Cerebellum (tissue), 5 donors: ENCODE measurements around a stretch of chr2.

- PRO-cap, 3 experiments, result no peak in any of the 3 experiments
- RAMPAGE, long total RNA, result no peak
These were observed 12.5 kb upstream of the MYO1B start for GRCh38 chr2:191232661-191233095.

DNA sequence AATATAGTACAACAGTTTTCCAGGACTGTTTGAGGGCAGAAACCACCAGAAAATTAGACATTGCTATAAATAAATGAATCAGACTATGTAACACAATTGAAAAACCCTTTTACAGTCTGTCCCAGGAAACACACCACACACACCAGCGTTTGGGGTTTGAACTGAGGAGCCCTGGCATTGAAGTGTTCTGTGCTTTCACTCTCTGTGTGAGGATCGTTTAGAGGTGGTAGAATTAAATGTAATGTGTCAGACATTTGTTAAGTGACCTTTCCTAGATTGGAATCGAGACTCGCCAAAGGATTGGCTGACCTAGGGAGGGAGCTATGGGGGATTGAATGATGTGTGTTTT lies 1.5 kb downstream of the MYO1B start:
- PRO-cap, 3 experiments, result no peak in any of the 3 experiments
- RAMPAGE, long total RNA, result no peak

- PRO-cap, 3 experiments, result no peak in any of the 3 experiments
- RAMPAGE, long total RNA, result no peak
These were observed 2.5 kb downstream of the MYO1B start for GRCh38 chr2:191247623-191248151.

- PRO-cap, 3 experiments, result no peak in any of the 3 experiments
- RAMPAGE, long total RNA, result no peak
These were observed 60.1 kb downstream of the MYO1B start for GRCh38 chr2:191305135-191305906.

DNA sequence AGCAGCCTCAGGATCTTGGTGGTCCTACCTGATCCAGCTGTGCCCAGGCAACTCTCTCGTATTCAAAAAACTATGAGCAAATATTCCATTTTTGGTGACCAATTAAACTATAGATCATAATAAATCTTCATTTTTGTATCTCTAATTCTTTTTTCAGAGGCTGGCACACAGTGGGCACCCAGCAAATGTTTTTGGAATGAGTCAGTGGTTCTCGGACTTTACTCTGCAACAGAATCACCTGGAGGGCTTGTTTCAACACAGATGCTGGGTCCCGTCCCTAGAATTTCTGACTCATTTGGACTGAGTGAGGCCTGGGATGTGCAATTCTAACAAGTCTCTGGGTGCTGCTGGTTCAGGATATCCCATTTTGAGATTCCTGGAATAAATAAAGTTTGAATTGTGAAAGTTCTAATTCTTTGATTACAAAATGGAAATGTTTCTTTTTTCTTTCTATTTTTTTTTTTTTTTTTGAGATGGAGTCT lies 83.9 kb upstream of the NABP1 start:
- PRO-cap, 3 experiments, result no peak in any of the 3 experiments
- RAMPAGE, long total RNA, result no peak

DNA sequence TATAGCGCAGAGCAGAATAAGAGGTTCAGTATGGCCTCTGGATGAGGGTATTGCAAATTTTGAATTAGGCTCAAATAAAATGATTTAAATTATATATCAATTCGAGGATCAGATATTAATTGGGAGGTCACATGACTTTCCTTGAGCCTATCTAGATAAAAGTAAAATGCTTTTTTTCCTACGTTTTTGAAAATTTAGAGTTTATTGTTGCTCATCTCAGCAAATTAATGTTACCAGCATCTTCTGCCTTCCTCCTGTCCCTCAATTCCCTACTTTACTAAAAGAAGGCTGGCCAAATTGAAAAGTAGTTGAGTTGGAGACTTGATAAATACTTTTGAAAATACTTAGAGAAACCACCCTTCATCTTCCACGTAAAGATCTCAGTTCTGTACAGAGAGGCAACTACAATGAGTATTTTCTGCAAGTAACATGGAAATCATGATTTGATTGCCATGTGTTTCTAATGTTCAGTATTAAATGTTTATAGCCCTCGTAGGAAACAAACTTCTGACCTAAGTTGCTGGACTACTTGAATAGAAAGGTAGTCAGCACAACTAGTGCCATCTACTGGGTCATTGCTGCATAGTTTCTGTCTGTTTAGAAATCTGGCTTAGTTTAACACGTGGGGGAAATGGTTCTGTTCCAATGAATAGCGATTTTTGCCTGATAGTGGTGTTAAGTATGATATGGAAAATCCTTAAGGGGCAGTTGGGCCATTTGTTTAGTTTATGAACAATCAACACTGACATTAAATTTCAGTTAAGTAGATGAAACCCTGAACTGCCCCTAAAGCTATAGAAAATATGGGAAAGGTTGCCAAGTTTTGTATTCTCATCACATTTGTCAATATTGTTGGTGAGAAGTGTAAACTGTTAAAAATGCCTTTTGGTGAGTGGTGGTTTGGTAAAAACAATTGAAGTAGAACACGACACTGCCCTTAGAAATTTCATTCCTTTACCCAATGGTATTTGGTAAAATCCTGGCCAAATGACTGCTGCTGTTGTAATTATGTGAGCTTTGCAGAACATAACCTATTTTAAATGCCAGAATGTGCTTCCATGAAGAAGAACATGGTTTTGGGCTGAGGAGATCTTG lies 13.0 kb downstream of the NABP1 start:
- PRO-cap, 3 experiments, result no peak in any of the 3 experiments
- RAMPAGE, long total RNA, result no peak

DNA sequence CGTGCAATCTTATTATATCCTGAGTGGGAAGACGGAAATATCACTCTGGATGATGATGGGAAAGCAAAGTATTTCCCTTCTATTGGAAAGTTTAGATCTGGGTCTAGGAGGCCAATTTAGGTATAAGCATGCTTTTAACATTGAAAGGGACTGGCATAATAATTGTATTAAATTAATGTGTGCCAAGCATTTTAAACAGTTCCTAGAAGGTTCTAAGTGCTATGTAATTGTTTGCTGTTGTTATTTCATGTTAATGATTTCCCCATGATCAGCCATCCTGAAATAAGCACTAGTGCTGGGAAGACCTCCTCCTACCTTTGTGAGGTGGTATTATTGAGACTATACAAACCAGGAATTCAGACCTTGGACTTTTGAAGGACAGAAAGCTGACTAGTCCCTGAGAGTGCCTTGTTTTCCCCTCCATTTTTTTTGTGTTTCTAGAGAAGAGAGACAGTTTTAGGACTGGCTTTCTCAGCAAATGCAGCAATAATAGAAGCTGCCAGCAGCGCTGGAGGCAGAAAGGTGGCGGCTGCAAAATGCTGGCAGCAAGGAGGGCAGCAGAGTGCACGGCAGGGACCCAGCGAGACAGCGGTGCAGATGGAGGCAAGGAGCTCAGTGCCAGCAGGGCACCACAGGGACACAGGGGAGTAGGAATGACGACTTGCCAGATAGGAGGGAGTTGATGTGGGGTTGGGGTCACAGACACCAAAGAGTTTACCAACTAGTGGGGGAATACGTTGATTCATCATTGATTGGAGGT lies 25.2 kb downstream of the NABP1 start:
- PRO-cap, 3 experiments, result no peak in any of the 3 experiments
- RAMPAGE, long total RNA, result no peak

GRCh38 chr2:191849225-191849871 lies 2.5 kb upstream of the CAVIN2 start:
- PRO-cap, 3 experiments, result no peak in any of the 3 experiments
- RAMPAGE, long total RNA, result no peak

- PRO-cap, 3 experiments, result no peak in any of the 3 experiments
- RAMPAGE, long total RNA, result no peak
These were observed 185.8 kb upstream of the SLC39A10 start for GRCh38 chr2:195471151-195471713.

DNA sequence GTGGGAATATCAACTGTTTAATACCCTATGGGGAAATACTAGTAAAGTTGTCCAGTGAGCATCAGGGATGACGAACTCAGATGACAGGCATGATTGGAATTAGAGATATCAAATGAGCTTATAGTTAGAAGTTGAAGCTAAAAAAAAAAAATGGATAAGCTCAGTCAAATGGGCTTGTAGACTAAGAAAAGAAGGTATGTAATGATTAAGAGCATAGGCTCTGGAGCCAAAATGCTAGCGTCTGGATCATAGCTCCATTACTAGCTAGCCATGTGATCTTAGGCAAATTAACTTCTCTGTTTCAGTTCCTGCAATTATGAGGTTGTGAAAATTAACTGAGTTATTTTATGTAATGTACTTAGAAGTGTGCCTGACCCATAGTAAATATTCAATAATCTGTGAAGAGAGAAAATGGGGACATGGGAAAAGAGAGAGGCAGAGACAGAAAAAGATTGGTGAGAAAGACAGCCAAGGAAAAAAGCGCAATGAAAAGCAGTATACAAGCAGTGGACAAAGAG lies 95.8 kb upstream of the SLC39A10 start:
- PRO-cap, 3 experiments, result no peak in any of the 3 experiments
- RAMPAGE, long total RNA, result no peak

- PRO-cap, 3 experiments, result peak in 1 of 3 experiments; most common plus-strand start chr2:195575977 (in 1)
- RAMPAGE, long total RNA, result no peak
These were observed 81.0 kb upstream of the SLC39A10 start for GRCh38 chr2:195575763-195576596.

- PRO-cap, 3 experiments, result no peak in any of the 3 experiments
- RAMPAGE, long total RNA, result no peak
These were observed 945 bp upstream of the SLC39A10 start for GRCh38 chr2:195656054-195656508.

DNA sequence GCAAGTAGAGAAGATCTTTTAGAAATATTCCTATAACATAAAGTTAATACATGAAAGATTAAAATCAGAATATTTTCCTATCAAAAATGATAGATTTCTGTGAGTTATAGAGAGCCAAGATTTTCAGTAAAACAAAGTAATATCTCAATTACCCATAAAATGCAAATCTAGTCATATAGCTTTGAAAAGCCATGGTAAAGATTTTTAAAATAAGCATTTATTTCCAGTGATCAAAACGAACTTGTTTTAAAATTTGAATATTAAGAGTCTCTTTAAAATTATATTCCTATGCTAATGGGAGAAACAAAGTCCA lies 20.9 kb downstream of the STK17B start:
- PRO-cap, 3 experiments, result no peak in any of the 3 experiments
- RAMPAGE, long total RNA, result no peak

DNA sequence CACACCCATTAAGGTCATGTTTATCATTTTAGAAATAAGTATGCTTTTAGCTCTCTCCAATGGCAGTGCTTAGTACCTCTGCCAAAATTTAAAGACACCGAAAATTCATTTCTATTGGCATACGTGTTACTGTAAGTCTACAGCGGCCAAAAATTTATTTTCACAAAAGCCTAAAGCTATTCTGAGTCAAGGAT lies 13.8 kb downstream of the STK17B start:
- PRO-cap, 3 experiments, result no peak in any of the 3 experiments
- RAMPAGE, long total RNA, result no peak

GRCh38 chr2:196160870-196161517 lies 10.4 kb downstream of the STK17B start:
- PRO-cap, 3 experiments, result no peak in any of the 3 experiments
- RAMPAGE, long total RNA, result no peak

DNA sequence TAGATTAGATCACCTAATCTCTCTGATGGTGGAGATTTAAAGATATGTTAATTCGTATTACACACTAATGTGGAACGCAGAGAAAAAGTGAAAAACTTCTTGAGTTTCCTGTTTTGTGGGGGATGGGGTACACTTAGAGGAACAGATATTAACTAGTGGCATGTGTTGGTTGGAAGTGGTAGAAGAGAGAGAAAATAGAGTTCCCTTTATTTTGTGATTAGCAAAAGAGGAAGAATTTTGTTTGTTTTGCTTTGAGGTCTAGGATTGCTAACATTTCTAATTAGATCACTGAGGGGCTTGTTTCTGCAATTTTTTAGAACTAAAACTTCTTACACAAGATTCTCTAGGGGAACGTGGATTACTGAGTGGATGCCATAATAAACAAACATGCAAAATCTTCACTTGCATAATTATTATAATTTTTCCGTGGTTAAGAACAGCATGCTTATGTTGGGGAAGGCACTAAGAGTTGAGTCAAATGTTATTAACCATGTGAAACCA lies 97.3 kb upstream of the STK17B start:
- PRO-cap, 3 experiments, result no peak in any of the 3 experiments
- RAMPAGE, long total RNA, result no peak

- PRO-cap, 3 experiments, result no peak in any of the 3 experiments
- RAMPAGE, long total RNA, result no peak
These were observed 193.2 kb downstream of the HECW2 start for GRCh38 chr2:196400073-196400678.

DNA sequence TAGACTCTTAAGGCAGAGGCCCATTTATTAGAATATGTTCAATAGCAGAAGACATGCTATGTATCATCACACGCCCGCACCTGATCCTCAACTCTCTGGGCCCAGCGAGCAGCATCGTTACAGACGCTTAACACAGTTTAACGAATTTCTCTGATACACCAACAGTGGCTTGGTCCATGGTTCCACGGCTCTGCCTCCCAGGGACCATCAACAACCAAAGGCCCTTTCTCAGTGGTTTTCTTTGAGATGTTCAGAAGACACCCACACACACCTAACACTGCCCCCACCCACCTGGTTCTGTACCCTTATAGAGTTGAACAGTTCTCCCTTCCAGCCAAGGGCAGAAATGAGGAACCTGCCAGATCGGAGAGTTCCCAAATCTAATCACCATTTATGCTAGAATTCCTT lies 118.5 kb downstream of the HECW2 start:
- PRO-cap, 3 experiments, result no peak in any of the 3 experiments
- RAMPAGE, long total RNA, result no peak

- PRO-cap, 3 experiments, result peak in 1 of 3 experiments; most common minus-strand start chr2:196592603 (in 1)
- RAMPAGE, long total RNA, result no peak
These were observed 1.1 kb downstream of the HECW2 start for GRCh38 chr2:196592281-196592642.

- PRO-cap, 3 experiments, result no peak in any of the 3 experiments
- RAMPAGE, long total RNA, result no peak
These were observed 70.0 kb downstream of the GTF3C3 start for GRCh38 chr2:196729466-196729867.